Bronchus fibroblast of lung (primary cell): ENCODE results near the gene DHTKD1.

DNA sequence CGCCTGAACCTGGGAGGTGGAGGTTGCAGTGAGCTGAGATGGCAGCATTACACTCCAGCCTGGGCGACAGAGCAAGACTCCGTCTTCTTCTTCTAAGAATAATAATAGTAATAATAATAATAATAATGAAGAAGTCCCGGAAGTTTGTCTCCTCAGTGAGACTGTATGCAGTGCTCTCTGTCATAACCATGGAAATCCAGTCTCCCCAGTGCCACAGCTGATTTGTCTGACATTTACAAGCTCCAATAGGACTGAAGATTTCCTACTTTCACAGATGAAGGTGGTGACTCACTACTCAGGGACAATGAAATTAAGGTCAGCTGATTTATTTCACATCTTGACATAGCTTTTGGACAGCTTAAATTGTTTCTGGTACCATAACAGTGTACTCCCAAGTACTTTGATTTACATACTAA lies 6.9 kb downstream of the CELF2 start:
- RAMPAGE, long total RNA, result no peak

GRCh38 chr10:11166777-11167810 lies 149.4 kb downstream of the CELF2 start:
- RAMPAGE, long total RNA, result no peak

DNA sequence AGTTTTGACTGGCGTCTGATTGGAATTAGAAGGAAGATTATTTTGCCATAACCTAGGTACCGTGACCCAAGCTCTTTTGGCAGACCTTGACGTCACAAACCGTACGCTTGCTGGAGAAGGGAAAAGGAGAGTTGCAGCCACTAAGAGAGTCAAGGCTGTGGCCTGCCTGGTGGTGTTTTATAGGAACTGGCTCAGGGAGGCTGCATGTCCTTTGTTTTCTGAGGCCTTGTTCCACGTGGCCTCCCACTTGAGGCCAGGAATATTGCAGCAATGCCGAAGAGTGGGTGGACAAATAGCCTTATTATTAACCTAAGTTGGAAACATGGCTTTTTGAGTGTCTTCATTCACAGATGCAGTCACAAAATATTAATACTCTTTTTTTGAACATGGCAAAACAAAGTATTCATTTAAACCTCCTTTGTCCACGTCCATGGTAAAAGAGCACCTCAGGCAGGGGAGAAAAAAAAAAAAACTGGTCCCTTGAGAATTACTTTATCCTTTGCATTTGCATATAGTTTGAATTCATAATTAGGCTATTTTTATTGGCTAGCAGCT lies 178.0 kb downstream of the CELF2 start:
- RAMPAGE, long total RNA, result no peak

DNA sequence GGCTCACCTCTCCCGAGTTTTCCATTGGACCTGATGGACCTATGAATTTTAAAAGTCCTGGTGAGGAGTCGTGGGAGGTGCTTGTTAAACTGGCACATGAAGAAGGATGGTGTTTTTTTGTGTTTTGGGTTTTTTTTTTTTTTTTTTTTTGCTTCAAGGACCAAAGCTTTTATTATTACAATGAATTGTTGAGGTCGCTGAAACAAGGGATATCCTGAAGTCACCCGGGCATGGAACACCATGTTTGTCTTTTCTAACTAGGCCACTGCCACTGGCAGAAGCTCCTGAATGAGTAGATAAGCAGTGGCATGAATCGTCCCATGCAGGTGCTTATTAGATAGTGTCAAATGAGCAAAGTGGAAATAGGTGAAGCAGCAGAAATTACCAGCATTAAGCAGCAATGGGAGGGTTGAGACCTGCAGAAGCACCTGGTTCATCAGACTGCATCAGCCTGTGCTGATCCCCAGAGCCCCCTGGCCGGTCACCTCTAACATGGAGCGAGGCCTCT lies 195.0 kb downstream of the CELF2 start:
- RAMPAGE, long total RNA, result no peak

DNA sequence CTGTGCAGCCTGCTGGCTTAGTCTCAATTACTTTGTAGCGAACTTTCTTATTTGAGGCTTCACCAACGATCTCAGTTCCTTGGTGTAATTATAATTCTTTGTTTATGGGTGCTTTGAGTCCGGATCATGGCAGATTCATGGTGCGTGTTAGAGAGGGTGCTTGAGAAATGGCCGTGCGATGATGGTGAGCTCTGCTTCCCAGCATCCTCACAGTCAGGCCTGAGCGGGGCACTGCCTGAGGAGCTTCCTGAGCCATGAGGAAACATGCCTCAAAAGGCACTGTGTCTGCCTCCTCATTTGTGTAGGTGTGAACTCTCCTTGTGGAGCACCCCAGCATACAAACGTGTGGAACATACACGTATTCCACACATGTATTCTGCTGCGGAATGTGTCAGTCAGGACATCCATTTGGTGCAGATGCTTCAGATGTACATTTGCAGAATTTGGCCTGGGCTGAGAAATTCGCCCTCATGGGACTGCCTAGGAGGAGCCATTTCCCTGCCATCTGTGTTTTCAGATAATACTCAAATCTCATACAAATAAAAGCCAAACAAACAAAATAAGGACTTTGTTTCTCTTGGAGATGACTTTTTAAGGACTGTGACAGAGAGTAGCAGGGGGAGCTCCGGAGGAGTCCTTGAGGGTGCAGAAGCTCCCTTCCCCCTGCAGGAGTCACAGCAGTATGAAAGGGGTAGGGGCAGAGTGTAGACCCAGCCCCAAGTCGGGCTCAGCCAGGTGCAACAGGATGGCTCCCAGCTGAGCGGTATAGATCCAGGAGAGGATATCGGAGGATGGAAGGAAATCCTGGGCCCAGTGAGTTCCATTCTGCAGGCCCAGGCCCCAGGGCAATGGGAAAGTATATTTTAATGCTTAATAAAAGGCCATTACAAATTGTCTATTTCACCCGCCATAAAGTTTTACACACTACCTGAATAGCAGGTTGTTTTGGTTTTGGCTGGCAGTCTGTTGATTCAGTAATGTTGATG lies 205.6 kb downstream of the CELF2 start:
- RAMPAGE, long total RNA, result no peak

DNA sequence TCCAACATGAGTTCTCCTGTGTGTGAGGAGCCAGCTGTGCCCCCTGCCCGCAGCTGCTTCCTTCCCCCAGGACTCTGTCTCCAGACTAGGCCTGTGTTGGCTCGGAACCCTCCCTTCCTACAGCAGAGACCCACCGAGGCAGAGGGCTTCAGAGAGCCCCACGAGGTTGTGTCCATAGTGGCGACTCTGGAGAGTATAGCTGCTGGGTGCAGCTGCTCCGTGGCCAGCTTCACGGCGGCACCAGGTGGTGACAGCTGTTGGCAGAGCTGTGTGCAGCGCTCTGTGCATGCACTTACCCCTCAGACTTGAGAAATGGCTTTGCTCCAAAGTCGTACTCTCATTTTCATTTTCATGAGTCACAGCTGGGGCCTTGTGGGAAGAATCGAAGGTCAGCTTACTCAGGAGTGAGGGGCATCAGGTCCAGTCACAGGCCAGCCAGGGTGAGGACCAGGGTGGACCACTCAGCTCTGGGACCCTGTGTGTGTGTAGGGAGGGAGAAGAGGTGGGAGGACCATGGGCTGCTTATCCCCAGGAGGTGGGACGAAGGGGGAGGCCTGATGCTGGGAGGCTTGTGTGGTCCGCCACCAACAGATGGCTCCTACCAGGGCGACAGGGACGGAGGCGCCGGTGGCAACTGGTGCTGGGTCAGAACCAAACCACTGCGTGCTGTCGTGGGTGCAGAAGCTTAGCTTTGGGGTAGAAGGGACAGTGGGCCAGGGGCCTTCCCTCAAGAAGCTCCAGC lies 224.8 kb downstream of the CELF2 start:
- RAMPAGE, long total RNA, result no peak

- RAMPAGE, long total RNA, result no peak
Observed at GRCh38 chr10:11302581-11303000, 284.9 kb downstream of the CELF2 start.

GRCh38 chr10:11307225-11307918 lies 289.7 kb downstream of the CELF2 start:
- RAMPAGE, long total RNA, result no peak

- RAMPAGE, long total RNA, result no peak
Observed at GRCh38 chr10:11325190-11325841, 286.1 kb downstream of the USP6NL start.

DNA sequence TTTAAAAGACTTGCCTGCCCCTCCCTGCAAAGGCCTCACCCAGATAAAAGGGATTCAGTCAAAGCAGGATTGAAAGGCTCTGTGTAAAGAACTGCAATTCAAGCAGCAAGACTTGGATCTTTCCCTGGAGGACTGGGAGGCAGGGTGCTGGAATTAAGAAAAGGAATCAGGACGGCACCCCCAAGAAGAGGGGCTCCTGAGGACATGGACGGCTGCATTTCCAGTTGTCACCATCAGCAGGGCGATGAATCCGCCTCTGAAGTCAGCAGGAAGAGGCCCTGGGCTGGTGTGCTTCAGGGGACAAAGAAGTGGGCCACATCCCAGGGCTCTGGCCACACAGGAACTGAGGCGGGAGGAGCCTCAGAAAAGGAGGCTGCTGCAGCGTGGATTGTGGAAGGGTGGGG lies 209.7 kb downstream of the USP6NL start:
- RAMPAGE, long total RNA, result no peak

- RAMPAGE, long total RNA, result no peak
Observed at GRCh38 chr10:11448679-11449115, 162.8 kb downstream of the USP6NL start.

DNA sequence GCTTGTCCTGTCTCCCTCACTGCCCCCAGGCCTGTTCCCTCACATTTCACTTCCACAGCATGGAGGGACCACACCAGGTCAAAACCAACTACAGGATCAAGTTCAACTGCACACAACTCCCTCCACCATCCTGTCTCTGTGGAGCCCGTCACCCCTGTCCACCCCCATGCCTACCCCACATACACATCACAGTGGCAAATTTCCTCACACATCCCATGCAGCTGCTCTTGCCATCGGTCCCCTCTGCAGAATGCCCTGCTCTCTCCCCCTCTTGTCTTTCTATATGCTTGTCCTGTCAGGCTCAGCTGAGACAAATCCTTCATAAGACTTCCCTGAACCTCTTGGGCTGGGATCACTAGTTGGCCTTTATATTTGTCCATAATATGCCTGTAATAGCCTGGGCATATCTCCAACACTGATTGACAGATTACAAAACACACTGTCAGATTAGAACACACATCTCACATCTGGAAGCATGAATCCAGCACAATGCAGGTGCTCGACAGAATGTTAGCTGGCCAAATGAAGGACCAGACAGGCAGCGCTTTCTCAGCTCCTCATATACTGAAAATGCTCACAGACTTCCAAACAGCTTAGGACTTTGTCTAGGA lies 153.9 kb downstream of the USP6NL start:
- RAMPAGE, long total RNA, result no peak

DNA sequence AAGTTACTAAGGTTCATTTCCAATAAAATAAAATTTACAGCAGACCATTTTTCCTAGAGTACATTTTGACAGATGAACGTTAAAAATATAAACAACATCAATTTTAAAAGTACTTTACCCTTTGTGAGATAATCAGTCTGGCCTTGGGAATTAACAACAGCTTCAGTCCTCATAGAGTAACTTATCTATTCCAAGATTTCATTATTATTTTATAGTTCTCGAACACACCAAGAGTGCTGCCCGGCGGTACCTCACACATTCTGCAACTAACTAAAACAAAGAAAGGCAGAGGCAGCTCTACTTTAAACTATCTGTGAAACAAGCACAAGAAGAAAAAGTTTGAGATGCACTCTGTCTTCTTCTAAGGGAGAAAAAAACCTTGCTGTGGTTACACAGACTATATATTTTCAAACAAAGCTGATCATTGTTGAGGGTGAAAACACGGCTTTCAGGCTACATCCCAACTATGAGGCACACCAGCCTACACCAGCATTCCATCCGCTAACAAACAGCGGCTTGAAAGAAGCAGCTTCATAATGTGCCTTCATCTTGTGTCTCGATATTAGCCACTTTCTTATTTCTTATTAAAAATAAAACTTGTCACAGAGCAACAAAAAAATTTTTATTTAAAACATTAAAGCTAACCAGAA lies 79.3 kb downstream of the USP6NL start:
- RAMPAGE, long total RNA, result no peak

- RAMPAGE, long total RNA, result no peak
Observed at GRCh38 chr10:11589263-11590118, 22.0 kb downstream of the USP6NL start.

DNA sequence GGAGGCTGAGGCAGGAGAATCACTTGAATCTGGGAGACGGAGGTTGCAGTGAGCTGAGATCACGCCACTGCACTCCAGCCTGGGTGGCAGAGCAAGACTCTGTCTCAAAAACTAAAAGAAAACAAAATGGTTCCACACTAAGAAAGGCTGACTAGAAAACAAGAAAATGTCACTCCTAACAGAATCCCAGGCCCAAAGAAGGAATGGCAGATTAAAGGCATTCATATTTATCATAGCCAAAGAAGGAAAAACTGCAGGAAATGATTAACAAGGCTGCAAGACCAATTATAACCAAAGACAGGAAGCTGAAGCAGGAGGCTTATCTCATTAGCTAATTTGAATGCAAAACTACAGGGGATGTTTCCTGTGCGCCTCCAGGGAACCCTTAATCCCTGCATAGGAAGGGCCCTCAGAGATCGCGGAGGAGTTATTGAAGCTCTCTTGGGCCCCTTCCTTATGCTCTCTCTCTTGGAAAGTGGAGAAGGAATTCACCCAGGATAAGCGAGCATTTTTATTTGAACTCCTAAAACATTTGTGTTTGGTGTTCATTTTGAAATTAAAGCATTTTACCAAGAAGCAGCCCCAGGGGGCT lies 24.3 kb upstream of the PROSER2 start:
- RAMPAGE, long total RNA, result no peak

DNA sequence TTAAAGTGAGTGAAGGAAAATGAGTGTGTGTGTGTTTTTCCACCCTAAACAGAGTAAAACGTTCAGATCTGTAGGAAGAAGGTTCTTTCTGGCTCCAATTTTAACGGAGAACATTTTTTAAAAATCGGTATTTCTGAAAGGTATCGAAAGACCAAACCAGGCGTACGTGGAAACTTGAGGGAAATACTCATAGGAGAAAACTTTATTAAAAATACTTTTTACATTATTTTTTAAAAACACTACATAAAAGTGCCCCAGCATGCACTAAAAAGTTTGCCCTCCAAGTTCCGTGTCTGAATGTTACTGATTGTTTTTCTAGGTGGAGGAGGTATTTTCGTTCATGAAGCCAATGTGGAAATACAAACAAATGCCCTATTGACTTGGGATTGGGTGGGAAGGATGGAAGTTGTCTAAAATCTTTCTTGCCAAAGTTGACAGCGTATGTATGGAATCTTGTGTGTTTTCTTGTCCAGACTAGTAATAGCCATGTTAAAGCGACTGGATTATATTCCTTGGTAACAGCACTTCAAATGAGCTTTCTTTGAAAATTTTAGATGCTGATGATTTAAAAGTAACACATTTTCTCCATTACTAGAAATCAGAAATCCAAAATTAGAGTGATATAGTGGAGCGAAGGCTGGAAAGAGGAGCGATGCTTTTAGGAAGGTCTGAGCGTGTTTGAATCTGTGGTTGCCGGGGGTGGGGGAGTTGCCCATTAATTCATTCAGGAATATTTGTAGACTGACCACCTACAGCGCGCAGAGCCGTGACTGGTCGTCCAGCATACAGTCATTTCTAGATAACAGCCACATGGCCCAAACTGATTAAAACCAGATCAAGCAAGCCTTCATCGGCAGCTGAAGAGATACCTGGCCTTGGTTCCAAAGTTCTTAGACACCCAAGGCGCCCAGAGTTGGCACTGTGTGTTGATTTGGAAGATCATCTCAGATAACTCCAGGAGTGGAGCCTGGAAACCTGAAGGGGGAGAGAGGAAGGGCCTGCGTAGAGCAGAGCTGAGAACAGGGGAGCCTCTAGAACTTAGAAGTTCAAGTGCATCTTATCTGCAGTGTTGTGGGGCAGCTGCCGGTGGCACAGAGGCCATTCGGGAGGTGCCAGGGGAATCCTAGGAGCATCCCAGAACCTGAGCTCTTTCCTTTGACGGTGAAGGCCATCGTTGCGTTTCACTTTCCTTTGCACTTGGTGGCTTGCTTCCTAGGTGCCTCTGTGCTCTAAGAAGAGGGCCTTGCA lies 1.5 kb downstream of the PROSER2 start:
- RAMPAGE, long total RNA, result no peak

GRCh38 chr10:12068344-12069140 lies at the start of gene DHTKD1:
TSS of gene DHTKD1 (plus strand) at chr10:12068954.
- RAMPAGE, long total RNA, result no peak

- RAMPAGE, long total RNA, result no peak
Observed at GRCh38 chr10:12181138-12181952, 14.3 kb downstream of the NUDT5 start.

DNA sequence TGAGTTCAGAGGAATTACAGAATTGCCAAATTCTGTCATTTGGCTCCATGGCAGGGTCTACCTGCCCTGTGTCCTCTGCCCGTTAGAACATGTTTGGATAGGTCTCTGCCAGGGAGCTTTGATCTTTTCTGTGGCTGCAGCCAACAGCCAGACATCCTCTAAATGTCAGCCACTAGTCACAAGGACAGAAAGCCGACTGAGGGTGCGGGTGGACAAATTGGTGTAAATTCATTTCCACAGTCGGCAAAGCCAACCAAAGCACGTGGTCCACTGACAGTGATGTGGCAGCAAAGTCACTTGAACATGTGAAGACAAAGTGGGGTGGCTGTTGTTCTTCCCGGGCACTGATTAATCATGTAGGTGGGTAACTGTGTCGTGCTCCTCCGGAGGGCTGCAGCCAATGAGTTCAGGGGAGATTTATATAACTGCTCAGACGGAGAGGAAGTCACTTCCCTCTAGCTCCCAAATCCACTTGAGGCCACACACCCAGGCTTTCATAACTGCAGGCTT lies 26.7 kb upstream of the CAMK1D start:
- RAMPAGE, long total RNA, result no peak

- RAMPAGE, long total RNA, result no peak
Observed at GRCh38 chr10:12897448-12898344, 103.8 kb downstream of the CCDC3 start.